Metastatic Lung Carcinoma in the Adrenal Gland (tissue), 1 donor: Measurements from ENCODE around the gene HECW1.

GRCh38 chr7:37942848-37943582 lies 22.6 kb downstream of the EPDR1 start:
- PRO-cap: no peak

DNA sequence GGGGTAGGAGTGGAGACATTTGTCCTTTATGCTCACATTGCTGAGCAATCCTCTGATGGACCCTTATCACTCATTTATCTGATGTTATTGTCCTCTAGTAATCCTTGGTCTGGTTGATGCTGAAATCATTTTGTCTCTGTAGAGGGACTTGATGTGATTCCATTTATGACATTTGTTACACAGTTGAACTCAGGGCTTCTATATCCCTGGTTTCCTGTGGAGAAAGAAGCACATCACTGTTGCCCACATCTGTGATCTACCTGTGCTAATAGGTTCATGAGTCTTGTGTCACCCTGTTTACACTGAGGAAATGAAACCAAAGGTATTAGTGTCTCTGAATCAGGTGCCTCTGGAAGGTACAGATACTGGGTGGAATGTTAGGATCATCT lies 54.3 kb downstream of the STARD3NL start:
- PRO-cap: no peak

DNA sequence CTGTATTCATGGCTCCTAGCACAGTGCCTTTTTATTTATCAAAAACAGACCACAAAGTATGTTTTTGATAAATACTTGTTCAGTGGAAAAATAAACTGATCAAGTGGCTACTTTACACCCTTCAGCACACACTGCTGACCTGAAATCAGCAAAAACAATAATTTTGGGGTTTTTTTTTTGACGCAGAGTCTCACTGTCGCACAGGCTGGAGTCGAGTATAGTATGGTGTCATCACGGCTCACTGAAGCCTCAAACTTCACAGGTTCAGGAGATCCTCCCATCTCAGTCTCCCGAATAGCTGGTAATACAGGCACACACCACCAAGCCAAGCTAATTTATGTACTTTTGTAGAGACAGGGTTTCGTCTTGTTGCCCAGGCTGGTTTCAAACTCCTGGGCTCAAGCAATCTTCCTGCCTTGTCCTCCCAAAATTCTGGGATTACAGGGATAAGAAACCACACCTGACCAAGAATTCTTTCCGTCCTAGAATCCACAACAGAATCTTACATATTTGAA lies 64.8 kb downstream of the STARD3NL start:
- PRO-cap: no peak

GRCh38 chr7:38428972-38429716 lies 202.0 kb downstream of the AMPH start:
- PRO-cap: no peak

DNA sequence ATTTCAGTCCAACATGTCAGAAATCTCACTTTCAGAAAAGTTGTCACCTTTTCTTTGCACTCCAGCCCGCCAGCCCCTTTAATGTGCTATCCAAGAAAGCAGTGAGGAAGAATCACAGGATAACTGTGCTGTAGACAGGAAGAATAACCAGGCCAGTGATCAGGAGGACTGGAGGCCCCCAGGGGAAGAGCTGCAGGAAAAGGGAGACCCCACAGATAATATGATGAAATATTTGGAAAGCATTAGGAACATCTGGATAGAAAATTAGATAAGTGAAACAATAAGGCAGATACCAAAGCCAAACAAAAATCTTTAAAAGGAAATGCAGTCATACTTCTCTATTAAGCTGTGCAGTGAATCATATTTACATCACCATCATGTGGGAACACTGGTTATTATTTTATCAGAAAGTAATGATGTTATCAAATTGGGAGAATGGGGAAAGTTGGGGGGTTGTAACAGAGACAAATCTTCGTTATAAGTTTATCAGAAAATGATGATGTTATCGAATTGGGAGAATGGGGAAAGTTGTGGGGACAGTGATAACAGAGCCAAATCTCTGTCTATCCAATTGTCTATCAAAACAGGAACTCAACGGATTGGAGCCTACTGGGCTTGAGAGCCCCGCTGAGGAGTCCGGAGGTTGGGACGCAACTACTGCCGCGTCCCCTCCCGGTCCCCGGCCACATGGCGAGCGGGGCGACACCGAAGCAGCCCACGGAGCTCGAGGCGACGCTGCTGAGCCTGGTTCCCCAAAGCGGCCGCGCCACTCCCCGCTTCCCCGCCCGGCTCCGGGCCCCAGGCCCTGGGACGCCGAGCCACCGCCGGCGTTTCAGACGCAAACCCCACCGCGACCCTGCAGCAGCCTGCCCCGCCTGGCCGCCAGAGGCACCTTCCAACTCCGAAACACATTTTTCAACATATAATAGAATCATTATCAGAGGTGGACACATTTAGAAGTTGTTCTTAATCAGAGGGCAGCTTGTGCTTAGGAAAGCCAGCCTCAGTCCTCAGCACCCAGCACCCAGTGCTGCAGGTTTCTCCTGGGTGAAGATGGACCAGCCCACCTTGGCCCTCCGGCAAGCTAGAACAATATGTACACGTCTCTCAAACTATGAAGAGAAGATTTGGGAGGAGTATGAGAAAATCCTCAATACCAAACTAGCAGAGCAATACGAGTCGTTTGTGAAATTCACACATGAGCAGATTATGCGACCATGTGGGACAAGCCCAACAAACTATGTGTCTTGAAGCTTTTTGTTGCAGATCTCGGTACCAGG lies 13.9 kb upstream of the RALA start:
- PRO-cap: no peak

- PRO-cap: no peak
Measured at GRCh38 chr7:39622760-39623275, 554 bp upstream of the RALA start.

DNA sequence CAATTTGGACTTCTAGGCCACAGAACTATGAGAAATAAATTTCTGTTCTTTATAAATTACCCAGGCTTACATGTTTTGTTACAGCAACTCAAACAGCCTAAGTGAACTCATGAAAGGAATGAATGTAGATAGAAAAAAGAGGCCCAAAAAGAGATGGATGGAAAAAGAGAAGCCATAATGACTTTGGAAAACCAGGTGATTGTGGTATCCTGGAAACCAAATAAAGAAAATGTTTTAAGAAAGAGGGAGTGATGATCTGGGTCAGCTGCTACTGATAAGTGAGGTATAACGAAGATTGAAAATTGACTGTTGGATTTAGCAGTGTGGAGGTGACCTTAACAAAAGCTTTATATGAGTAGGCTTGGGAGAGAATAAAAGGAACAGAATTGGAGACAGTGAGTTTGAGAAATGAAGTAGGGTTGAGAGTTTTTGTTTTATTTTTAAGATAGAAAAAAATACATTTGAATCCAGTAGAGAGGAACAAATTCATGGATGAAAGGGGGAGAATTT lies 26.3 kb downstream of the RALA start:
- PRO-cap: no peak

DNA sequence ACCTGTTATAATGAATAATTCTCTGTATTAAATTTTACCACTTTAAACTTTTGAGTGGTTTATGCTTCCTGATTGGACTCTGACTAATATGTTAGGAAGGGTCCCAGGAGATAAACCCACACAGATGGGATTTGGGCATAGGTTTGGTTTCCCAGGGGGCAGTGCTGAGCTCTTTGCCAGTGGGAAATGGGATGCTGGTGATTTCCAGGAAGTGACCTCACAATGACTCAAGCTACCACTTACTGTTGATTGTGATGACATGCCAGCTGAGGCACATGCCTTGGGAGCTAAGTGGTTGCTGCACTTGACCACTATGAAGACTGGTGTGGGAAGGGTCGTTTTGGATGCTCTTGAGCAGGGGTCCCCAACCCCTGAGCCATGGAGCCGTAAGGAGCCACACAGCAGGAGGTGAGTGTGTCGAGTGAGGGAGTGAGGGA lies 159.1 kb upstream of the CDK13 start:
- PRO-cap: no peak

DNA sequence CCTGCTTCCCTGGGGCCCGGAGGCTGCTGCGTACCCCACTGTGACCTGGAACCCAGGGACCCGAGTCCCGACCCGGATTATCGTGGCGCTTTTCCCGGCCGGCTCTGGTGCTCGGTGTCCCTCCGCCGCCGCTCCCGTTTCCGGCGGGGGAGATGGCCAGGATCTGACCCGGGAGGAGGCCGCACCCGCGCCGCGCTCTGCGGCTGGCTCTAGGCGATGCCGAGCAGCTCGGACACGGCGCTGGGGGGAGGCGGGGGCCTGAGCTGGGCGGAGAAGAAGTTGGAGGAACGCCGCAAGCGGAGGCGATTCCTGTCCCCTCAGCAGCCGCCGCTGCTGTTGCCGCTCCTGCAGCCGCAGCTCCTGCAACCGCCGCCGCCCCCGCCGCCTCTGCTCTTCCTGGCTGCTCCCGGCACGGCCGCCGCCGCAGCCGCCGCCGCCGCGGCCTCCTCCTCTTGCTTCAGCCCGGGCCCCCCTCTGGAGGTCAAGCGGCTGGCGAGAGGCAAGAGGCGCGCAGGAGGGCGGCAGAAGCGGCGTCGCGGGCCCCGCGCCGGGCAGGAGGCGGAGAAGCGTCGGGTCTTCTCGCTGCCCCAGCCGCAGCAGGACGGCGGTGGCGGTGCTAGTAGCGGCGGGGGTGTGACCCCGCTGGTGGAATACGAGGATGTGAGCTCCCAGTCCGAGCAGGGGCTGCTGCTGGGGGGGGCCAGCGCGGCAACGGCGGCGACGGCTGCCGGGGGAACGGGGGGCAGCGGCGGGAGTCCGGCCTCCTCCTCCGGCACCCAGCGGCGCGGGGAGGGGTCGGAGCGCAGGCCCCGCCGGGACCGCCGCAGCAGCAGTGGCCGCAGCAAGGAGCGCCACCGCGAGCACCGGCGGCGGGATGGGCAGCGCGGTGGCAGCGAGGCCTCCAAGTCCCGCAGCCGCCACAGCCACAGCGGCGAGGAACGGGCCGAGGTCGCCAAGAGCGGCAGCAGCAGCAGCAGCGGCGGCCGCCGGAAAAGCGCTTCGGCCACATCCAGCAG lies 678 bp downstream of the CDK13 start:
- PRO-cap: bidirectional peak, plus-strand start at position 270 of the sequence, minus-strand start at position 106 of the sequence; bidirectional peak, plus-strand start at position 711 of the sequence, minus-strand start at position 389 of the sequence; bidirectional peak, plus-strand start at position 931 of the sequence, minus-strand start at position 834 of the sequence

DNA sequence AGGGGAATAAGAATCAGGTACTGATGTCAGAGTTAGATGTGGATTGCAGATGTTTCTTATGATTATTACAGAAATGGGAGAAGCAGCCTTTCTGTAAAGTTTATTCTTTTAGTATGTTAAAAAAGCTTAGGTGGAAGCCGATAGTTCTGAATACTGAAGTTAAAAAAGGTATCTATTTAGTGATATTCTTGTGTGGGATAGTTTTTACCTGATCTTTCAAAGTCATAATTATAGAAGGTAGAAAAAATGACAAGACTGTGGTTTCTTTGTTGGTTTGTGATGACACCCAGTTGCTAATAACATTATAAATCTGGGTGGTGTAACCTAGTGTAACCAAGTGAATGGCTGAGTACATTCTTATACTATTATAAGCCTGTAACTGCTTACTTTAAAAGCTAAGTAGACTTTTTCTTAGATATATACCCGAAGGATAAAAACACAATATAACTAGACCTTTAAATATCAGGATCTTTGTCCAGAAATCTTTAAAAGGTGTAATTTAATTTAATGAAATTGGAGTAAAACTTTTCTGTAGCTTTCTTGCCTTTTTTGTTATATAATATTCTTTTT lies 2.3 kb downstream of the CDK13 start:
- PRO-cap: no peak

GRCh38 chr7:40742266-40742794 lies 607.5 kb downstream of the SUGCT start:
- PRO-cap: no peak

GRCh38 chr7:41047738-41048252 lies 655.1 kb downstream of the INHBA start:
- PRO-cap: no peak

DNA sequence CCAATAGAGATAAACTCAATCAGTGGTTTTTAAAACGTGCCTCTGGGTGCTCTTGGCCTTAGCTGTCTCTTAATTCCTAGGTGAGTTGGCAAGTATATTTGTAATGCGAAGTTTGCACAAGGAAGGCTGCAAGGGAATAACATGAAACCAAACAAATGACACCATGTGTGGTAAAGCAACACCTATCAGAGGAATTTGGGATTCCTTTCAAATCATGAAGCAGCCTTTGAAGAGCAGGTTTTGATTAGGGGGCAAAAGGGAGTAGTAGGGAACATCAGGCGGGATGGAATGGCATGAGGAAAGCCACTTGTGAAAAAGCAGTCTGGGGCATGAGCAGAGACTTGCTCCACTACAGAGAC lies 284.5 kb downstream of the INHBA start:
- PRO-cap: no peak

DNA sequence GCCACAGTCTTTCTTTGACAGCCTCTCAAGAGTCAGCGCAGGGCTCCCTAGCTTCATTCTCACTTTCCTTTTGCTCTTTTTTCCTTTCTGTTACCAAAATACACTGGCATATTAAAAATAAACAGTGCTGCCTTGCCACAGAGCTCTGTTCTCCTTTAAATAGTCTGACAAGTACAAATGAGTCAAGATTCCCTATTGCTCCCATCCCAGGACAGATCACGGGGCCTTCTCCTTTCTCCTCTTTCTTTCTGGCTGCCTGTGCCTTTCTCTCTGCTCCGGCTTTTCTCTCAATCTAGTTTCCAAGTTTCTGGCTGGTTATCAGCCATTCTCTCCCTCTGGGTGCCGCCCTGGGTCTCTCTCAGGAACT lies 132.4 kb upstream of the INHBA start:
- PRO-cap: no peak

- PRO-cap: no peak
Measured at GRCh38 chr7:41943024-41943516, 240.2 kb upstream of the INHBA start.

DNA sequence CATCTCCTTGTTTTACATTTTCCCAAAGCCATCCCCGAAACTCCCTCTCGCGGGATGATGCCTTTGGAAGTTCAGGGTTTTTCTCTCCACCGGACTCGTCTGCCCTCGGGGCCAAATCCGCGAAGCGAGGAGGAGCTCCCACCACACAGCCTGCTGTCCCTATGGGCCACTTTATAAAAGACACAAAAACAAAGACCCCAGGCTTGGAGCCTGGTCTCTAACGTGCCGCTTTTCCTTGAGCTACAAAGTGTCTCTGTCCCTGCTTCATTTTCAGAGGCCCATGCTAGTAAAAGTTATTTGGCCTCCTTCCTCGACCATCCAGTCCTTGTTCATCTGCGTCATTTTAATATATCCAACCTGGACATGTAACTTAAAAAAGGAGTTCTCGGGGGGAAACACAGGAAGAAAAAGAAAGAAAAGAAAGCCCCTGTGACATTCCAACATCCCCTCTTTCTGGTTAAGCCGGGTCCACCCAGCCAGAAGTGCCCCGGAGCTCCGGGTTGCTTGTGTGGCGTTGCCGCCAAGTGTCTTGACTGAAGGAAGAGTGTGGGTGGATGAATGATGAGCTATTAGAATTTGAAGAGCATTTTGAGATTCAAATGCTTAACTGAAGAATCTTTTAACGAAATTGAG lies 1.5 kb upstream of the GLI3 start:
- PRO-cap: no peak

GRCh38 chr7:42888559-42889193 lies 23.2 kb downstream of the C7orf25 start:
- PRO-cap: unidirectional peak, plus-strand start at chr7:42888809

DNA sequence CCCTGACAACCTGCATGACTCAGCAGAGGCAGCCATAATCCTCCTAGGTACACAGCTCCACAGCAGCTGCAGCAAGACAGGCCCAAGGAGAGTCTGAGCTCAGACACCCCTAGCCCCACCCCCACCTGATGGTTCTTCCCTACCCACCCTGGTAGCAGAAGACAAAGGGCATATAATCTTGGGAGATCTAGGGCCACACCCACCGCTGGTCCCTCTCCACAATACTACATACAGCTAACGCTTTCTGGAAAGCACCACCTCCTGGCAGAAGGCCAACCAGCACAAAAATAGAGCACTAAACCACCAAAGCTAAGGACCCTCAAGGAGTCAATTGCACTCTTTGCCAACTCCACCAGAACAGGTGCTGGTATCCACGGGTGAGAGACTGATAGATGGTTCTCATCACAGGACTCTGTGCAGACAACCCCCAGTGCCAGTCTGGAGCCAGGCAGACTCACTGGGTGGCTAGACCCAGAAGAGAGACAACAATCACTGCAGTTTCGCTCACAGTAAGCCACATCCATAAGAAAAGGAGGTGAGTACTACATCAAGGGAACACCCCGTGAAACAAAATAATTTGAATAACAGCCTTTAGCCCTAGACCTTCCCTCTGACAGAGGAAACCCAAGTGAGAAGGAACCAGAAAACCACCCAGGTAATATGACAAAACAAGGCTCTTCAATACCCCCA lies 18.2 kb downstream of the C7orf25 start:
- PRO-cap: no peak

DNA sequence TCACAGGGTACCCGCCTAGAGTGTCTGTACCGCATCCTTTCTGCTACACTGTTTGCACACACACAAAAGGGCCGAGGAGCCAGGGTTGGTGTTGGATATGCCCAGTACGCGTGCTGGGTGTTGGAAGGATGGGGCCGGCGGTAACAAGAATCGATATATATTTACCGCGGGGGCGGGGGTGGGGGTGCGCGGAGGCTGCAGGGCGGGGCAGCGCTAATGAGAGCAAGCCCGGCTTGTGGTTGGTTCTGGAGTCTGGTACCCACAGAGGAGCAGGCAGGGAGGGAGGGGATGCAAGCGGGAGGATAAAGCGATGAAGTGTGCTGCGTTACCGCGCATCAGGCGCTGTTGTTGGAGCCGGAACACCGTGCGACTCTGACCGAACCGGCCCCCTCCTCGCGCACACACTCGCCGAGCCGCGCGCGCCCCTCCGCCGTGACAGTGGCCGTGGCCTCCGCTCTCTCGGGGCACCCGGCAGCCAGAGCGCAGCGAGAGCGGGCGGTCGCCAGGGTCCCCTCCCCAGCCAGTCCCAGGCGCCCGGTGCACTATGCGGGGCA lies at the start of gene HECW1:
TSS of gene HECW1 (plus strand) at position 333 of the 554 bp plus-strand sequence.
- PRO-cap: no peak

GRCh38 chr7:43553815-43554505 lies 28.9 kb upstream of the STK17A start:
- PRO-cap: no peak